Islet of Langerhans (tissue), 1 donor: ENCODE results near the genes GLIPR1L2 and E2F7.

DNA sequence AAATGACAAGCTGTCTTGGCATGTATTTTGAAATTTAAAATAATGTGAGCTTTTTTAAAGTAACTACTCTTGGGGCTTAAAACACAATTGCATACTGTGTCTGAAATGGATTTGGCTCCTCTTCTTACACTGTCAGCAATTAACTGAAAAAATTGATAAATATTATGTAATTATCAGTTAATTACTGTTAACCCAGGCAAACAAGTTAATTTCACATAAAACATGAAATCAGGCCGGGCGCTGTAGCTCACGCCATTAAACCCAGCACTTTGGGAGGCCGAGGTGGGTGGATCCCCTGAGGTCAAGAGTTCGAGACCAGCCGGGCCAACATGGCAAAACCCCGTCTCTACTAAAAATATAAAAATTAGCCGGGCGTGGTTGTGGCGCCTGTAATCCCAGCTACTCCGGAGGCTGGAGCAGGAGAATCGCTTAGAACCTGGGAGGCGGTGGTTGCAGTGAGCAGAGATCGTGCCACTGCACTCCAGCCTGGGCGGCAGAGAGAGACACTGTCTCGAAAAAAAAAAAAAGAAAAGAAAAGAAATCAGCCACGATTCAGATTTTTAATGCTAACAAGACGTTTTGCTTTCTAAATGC, 563 bp upstream of the TMEM19 start:
- RRBS = 15% methylated on average over 3 of the region's 18 CpGs

DNA sequence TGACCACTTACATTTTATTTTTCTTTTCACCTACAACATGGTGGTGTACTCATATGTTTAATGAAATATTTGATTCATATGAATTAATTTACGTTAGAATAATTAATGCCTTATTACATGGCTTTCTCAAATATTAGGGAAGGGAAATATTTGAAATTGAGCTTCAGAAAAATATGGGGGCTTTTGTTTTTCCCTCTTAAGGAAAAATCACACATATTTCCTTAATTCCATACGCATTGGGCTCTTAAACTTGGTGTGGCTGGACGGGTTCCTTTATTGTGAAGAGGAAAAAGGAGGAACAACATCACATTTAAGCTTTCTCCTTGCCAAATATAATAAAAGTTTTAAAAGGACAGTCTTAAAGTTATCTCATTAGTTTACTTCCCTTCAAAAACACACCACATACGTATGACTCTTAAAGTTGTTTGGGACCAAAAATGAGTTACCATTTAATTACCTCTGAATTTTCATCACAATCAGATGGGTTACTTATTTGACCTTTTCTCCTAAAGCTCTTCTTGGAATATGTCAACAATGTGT, 16.2 kb downstream of the RAB21 start:
- RRBS = no CpG with 5 or more reads among the region's 4 CpGs

DNA sequence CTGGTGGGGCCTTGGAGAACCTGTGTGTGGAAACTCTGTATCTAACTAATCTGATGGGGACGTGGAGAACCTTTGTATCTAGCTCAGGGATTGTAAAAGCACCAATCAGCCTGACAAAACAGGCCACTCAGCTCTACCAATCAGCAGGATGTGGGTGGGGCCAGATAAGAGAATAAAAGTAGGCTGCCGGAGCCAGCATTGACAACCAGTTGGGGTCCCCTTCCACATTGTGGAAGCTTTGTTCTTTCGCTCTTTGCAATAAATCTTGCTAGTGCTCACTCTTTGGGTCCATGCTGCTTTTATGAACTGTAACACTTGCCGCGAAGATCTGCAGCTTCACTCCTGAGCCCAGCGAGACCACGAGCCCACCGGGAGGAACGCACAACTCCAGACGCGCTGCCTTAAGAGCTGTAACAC, 86.3 kb upstream of the TRHDE start:
- RRBS = no CpG with 5 or more reads among the region's 11 CpGs

DNA sequence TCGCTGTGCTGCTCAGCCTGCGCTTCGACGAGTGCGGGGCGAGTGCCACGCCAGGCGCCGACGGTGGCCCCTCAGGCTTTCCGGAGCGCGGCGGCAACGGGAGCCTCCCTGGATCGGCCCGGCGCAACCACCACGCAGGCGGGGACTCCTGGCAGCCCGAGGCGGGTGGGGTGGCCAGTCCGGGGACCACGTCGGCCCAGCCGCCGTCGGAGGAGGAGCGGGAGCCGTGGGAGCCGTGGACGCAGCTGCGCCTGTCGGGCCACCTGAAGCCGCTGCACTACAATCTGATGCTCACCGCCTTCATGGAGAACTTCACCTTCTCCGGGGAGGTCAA, 745 bp downstream of the TRHDE start:
- RRBS = 4% methylated on average over 13 of the region's 37 CpGs

DNA sequence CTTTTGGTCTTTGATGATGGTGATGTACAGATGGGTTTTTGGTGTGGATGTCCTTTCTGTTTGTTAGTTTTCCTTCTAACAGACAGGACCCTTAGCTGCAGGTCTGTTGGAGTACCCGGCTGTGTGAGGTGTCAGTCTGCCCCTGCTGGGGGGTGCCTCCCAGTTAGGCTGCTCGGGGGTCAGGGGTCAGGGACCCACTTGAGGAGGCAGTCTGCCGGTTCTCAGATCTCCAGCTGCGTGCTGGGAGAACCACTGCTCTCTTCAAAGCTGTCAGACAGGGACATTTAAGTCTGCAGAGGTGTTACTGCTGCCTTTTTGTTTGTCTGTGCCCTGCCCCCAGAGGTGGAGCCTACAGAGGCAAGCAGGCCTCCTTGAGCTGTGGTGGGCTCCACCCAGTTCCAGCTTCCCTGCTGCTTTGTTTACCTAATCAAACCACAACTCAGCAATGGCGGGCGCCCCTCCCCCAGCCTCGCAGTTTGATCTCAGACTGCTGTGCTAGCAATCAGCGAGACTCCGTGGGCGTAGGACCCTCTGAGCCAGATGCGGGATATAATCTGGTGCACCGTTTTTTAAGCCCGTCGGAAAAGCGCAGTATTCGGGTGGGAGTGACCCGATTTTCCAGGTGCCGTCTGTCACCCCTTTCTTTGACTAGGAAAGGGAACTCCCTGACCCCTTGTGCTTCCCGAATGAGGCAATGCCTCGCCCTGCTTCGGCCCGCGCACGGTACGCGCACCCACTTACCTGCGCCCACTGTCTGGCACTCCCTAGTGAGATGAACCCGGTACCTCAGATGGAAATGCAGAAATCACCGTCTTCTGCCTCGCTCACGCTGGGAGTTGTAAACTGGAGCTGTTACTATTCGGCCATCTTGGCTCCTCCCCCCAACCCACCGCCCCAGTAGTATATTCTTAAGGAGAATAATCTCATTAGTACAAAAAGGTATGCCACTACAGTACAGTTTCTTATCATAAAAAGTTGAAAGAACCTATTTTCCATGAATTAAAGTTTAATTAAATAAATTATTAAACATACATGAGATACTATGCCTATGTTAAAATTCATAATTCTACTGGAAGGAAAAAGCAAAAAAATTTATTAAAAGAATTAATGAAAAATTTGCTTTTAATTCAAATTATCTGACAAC, 28.6 kb upstream of the ATXN7L3B start:
- RRBS = no CpG with 5 or more reads among the region's 33 CpGs

- RRBS = 2% methylated on average over 10 of the region's 42 CpGs
These were observed at the start of gene GLIPR1L2 for GRCh38 chr12:75390645-75391707. Gene GLIPR1L2 (plus strand): TSS chr12:75391089.

- RRBS = no CpG with 5 or more reads among the region's 4 CpGs
These were observed 147.4 kb upstream of the KRR1 start for GRCh38 chr12:75658823-75659236.

- RRBS = no CpG with 5 or more reads among the region's 3 CpGs
These were observed 148.7 kb upstream of the KRR1 start for GRCh38 chr12:75660224-75660408.

DNA sequence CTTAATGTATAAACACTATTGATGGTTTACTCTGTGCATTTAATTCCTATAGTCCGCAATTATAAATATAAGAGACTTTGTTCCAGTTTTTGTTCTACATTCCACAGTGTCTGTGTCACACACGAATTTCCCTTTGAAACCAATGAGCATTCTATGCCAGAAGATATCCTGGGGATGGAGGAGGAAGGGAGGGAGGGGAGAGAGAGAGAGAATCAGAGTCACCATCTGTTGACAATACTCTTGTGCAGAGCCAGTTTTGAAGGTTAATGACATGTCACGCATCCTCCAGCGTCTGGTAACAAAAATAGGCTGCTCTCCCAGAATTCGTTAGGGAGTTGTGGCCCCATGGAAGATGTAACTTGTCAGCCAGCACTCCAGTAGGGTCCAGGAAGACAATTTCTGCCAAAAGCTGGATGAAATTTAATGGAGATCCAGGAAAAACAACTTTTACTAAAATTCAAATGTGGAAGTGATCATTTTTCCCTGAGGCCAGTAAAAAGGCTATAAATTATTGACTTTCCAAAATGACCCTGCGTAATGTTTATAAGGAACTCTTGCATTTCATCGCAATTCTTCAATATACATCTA, 213.6 kb upstream of the KRR1 start:
- RRBS = no CpG with 5 or more reads among the region's 7 CpGs

DNA sequence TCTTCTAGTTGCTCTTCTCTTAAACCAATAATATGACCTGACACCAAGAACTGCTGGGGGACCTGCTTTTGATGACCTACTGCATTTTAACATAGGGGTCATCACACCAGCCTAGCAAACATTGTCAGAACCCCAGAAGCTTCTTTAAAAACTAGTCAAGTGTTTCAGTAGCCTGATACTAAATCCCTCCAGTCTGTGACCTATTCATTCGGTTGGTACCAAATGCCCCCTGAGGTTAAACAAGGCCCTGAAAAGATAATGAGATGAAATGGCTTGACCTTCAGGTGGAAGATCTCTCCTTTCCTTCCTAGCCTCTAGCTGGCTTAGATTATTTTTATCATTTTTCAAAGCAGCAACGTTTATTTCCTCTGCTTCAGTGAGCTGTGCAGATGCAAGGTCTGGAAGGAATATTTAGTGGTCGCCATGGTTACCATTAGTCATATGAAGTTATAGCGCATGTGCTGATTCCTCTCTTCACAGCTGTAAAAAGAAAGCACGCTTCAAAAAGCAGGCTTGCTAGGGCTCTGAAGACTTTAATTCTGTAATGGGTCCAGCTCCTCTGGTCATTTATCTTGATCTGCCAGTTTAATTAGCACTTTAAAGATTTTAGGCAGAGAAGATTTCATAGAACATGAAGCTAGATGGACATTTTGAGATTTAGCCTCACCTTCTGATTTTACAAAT, 269.2 kb downstream of the NAP1L1 start:
- RRBS = no CpG with 5 or more reads among the region's 5 CpGs

DNA sequence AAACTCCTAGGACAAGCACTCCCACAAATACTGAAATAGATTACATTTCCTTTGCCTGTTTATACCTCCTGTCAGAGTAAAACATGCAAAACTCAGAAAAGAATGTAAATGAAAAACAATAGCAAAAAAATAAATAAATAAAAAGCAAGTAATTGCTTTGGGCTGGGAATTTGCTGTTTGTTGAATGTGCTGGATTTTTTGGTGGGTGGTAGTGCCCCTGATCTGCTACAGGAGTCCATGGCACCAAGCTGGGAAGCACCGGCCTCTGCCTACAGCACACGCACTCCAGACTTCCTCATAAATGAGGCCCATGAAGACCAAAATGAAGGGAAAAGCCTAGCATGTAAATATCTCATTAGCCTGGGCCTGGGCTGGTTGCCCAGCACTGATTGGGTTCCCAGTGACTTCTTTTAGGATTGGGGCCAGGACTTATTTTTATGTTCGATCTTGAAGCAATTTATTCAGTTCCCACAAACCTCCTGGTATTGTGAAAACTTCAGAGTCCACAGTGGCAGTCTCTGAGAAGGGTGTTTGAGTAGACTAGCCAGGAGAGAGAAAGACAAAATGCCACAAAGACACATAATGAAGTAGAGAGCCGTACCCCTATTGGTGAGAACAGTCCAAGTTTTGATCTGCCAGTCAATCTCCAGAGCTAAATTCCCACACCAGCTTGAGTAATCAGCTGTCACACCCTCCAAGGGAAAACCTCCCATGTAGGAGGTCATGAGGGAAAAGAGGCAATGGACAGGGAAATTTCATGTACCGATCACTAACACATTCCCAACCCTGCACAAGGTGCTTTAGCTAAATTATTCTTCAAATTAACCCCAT, 131.2 kb downstream of the NAP1L1 start:
- RRBS = no CpG with 5 or more reads among the region's 5 CpGs

GRCh38 chr12:75974505-75974911, 110.0 kb downstream of the NAP1L1 start:
- RRBS = no CpG with 5 or more reads among the region's 2 CpGs

GRCh38 chr12:76020168-76020699, 64.3 kb downstream of the NAP1L1 start:
- RRBS = no CpG with 5 or more reads among the region's 9 CpGs

- RRBS = no CpG with 5 or more reads among the region's 2 CpGs
These were observed 8.1 kb upstream of the NAP1L1 start for GRCh38 chr12:76092578-76092952.

DNA sequence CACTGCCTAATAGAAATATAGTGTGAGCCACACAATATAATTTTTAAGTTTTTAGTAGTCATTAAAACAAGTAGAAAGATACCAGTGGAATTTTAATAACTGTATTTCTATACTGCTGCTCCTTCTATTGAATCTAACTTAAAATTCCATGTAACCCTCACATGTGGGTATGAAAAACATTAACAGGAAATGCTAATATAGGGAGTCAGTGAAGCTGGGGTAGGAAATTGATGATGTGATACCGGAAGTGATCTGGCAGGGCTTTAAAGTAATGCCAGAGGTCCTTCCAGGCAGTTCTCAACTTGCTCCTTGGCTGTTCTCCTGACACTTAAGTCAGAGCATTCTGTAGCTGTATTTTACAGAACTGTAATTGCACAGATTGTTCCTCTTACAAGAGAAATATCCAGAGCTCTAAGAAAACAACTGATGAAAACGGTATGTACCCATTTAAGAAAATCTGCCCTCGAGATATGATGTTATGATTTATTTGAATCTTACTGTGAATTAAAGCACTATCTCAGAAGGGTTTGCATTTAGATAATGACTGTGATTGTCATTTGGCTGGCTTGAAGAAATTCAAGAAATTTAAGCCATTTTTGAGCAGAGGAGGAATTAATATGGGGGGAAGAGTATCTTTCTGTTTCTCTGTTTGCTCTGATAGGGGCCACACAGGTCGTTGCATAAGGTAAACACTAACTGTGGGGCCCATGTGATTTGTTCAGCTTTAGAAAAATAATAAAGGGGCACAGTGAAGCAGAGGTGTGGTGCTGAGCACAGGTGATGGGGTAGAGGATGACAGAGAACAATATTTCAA, 88.5 kb downstream of the BBS10 start:
- RRBS = no CpG with 5 or more reads among the region's 4 CpGs

DNA sequence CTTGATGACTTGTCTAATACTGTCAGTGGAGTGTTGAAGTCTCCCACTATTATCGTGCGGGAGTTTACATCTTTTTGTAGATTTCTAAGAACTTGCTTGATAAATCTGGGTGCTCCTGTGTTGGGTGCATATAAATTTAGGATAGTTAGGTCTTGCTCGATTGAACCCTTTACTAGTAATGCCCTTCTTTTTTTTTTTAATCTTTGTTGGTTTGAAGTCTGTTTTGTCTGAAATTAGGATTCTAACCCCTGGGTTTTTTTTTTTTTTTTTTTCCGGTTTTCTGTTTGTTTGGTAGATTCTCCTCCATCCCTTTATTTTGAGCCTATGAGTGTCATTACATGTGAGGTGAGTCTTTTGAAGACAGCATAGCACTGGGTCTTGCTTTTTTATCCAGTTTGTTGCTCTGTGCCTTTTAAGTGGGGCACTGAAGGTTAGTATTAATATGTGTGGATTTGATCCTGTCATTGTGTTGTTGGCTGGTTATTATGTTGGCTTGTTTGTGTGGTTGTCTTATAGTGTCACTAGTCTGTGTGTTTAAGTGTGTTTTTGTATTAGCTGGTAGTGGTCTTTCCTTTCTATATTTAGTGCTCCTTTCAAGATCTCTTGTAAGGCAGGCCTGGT, 46.0 kb downstream of the OSBPL8 start:
- RRBS = no CpG with 5 or more reads among the region's 4 CpGs

- RRBS = no CpG with 5 or more reads among the region's 5 CpGs
These were observed 16.8 kb downstream of the OSBPL8 start for GRCh38 chr12:76542765-76543190.

GRCh38 chr12:76614282-76614925, 54.8 kb upstream of the OSBPL8 start:
- RRBS = no CpG with 5 or more reads among the region's 3 CpGs

GRCh38 chr12:77065412-77066264, at the start of gene E2F7:
Gene E2F7 (minus strand): TSS chr12:77065569.
- RRBS = 5% methylated on average over 28 of the region's 86 CpGs

DNA sequence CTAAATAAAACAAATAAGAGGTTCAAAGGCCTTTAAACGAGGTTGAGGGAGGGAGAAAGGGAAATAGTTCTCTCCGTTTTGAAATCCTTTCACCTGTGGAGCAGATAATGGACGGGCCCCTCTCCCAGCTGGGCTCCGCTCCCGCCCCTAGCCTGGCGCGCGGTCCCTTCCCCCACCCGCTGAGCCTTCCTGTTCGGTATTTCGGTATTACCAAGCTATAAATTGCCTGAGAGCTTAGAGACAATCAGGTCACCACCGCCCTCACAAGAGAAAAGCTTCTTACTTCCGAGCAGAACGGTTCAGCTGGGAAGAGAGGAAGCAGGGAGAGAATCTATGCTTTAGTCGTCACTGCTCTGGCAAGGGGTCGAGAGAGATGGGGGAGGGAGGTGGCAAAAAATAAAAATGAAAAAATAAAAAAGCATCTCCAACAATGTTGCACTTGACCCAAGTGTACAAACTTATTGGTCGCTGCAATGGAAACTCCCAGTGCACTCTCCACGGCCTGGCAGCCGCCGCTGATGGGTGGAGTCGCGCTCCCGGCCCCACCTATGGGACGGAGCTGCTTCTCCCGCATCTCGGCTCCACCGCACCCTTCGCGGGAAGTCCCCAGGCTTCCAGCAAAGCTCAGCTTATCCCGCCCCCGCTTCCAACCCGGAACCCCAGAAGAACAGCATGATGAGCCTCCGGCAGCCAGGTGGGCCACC, 1.0 kb upstream of the SYT1 start:
- RRBS = 20% methylated on average over 1 of the region's 33 CpGs